ENCODE measurements around a stretch of chr2.

DNA sequence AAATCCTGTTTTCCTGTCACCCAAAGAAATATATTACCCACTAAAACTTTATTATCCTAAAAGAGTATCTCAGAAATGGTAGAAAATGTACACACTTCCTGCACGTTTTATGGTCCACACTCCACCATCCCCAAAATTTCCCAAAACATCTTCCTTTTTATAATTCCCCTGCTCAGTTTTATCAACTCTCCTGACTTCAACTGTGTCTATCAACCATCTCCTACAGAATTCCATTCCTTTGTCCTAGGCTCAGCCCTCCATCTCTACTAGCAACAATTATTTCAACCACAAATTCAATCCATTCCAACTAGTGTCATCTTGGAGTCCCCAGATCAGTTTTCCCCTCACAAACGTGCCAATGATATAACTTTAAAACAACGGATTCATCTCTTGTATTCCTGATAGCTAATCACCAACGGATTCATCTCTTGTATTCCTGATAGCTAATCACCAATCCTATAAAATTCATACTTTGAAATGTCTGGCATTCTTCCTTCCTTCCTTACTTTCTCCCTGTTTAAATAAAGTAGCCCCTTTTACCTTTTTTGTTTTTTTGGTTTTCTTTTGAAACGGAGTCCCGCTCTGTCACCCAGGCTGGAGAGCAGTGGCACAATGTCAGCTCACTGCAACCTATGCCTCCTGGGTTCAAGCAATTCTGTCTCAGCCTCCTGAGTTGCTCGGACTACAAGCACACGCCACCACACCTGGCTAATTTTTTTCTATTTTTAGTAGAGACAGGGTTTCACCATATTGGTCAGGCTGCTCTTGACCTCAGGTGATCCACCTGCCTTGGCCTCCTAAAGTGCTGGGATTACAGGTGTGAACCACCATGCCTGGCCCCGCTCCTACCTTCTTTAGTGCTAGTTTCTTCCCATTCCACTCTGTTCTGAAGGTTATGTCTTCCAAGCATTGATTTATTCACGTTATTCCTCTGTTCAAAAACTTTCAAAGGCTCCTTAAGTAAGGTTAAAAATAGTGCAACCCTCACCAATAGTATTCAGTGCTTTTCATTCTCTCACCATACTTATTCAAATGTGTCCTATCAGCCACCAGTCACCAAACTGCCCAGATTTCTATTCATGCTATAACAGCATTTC, 29.3 kb downstream of the SP3 start:
- PRO-cap = no peak

- PRO-cap = no peak
These were observed 21.8 kb downstream of the SP3 start for GRCh38 chr2:173943156-173943940.

DNA sequence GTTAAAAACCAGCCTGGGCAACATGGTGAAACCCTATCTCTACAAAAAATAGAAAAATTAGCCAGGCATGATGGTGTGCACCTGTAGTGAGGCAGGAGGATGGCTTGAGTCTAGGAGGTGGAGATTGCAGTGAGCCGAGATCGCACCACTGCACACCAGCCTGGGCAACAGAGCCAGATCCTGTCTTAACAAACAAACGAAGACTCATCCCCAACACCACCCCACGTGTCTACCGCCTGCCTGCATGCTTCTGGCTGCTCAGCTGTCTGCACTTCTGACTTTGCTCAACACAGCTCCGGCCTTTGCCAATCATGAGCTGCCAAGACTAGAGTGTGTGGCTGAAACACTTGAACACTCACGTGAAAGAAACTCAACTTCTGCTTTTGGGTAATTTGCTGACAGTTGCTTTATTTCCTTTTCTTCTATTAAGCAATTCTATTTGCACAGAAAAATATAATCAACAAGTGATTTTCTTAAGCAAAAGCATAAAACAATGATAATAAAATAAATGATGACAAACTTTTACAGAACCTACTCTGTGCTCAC, 32.1 kb upstream of the SP3 start:
- PRO-cap = no peak

- PRO-cap = no peak
These were observed 15.6 kb downstream of the SP9 start for GRCh38 chr2:174350403-174350796.

- PRO-cap = no peak
These were observed 8.7 kb upstream of the WIPF1 start for GRCh38 chr2:174606257-174606712.

DNA sequence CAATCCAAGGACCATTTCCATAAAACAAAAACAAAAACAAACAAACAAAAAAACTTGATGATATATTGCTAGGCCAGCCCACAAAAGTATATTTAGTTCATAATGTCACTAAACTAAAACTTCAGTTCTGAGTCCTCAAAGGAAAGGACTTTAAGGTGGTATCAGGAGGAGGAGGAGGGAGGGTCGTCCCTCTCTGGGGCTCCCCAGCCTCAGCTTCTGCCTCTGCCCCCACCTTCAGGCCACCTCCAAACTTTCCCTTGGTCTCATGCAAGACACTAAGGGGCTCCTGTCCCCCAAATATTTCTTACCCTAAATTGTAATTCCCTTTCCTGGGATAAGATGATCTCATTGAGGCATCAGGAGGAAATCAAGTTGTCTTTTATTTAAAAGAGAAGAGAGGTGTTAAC, 13.7 kb upstream of the WIPF1 start:
- PRO-cap = no peak

DNA sequence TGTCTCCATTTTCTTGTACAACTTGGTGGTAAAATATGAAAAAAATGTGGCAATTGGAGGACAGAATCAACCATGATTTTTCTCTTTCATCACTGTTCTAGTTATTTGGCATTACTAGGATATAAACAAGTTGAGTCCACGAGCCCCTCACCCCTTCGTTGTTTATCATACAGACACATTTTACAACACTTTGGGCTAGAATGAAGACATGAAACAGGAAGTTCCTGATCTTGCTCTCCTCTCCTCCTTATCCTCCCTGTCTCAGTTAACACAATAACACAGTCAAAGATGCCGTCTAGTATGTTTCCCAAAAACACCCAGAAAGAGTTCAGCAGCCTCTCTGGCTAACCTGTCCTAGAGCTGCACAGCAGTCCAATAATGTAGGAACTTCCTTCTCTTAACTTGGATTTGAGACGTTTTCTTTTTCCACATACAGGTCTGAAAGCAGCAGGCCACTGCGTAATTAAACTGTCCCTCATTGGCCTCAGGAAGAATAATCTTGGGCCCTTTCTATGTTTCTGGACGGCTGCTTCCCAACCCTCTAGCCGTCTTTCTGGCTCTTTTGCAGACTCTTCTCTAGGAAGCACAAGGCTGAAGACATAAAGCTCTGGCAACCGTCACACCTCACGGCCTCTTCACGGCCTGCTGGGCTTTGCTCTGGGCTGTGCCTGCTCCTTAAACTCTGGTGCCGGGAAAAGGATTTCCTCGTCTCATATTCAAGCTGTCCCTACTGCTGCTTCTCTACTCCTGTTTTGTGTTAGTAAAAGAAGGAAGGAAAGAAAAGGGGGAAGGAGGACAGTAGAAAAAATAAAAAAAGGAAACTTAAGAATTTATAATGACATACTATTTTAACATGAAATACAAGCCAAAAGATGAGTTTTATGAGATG, 35.8 kb upstream of the WIPF1 start:
- PRO-cap = no peak

GRCh38 chr2:174720097-174720404, 44.2 kb downstream of the CHRNA1 start:
- PRO-cap = no peak

- PRO-cap = no peak
These were observed 80.0 kb upstream of the CHRNA1 start for GRCh38 chr2:174844185-174844732.

DNA sequence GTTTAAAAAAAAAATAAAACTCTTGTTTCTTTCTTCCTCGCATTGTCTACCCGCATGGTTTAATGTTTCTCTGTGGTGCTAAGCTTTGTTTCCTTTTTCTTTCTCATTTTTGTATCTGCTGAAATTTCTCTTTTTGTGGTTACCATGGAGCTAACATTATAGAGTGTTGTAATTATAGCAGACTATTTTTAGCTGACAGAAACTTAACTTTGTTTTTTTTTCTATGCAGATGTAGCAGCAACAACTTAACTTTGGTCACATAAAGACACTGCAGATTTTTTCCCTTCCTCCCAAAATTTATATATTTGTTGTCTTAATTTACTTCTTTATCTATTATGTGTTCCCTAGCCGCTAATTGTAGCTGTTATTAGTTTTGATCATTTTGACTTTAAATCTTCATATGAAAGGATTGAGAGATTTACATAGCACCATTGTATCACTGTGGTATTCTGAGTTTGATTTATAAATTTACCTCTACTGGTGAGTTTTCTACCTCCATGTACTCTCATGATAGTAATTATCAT, 43.2 kb upstream of the CHN1 start:
- PRO-cap = no peak

GRCh38 chr2:175167270-175168072, 532 bp downstream of the ATF2 start:
- PRO-cap = bidirectional peak, plus-strand start at chr2:175167861, minus-strand start at chr2:175167695

- PRO-cap = no peak
These were observed 10.0 kb downstream of the LNPK start for GRCh38 chr2:175991978-175992509.

DNA sequence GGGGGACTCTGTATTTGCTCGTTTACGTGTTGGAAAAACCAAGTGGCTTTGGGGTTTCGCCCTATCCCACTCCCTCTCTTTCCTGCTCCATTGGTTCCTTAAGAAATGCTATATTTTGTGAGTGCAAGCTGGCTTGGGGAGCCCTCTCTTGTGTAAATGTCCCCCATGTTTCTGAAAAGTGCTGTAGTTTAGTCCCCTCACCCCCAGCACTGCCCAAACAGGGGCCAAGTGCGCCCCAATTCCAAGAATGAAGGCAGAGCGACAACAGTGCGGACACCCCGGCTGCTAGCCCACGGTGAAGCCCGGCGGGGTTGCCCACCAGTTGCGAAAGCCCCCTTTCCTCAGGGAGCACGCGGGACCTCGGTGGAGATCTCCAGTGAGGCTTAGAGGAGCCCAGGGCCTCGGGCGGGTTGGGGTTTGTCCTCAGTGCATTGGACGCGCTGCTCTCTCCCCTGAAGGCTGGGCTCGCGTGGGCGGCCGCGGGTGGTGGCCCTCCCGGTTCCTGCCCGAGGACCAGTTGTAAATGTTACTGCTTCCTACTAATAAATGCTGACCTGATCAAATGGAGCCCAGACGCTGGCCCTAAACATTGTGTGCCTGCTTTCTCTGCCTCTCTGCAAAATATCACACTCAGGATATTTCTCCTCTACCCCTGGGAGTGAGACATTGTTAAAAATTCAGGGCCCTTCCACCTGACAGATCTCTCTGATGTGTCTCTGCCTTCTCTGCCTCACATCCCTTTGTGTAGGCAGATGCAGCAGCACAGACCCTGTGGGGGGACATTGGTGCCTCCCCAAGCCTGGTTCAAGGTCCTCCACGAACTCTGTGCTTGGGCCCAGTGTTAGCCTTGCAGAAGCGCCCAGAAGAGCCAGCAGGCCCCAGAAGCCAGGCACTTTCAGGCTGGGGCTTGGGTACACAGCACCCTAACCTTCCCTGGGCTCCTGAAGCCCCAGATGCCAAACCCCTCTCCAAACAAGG, 2.1 kb downstream of the HOXD9 start:
- PRO-cap = no peak

GRCh38 chr2:176125740-176126077, 3.2 kb downstream of the HOXD9 start:
- PRO-cap = no peak

DNA sequence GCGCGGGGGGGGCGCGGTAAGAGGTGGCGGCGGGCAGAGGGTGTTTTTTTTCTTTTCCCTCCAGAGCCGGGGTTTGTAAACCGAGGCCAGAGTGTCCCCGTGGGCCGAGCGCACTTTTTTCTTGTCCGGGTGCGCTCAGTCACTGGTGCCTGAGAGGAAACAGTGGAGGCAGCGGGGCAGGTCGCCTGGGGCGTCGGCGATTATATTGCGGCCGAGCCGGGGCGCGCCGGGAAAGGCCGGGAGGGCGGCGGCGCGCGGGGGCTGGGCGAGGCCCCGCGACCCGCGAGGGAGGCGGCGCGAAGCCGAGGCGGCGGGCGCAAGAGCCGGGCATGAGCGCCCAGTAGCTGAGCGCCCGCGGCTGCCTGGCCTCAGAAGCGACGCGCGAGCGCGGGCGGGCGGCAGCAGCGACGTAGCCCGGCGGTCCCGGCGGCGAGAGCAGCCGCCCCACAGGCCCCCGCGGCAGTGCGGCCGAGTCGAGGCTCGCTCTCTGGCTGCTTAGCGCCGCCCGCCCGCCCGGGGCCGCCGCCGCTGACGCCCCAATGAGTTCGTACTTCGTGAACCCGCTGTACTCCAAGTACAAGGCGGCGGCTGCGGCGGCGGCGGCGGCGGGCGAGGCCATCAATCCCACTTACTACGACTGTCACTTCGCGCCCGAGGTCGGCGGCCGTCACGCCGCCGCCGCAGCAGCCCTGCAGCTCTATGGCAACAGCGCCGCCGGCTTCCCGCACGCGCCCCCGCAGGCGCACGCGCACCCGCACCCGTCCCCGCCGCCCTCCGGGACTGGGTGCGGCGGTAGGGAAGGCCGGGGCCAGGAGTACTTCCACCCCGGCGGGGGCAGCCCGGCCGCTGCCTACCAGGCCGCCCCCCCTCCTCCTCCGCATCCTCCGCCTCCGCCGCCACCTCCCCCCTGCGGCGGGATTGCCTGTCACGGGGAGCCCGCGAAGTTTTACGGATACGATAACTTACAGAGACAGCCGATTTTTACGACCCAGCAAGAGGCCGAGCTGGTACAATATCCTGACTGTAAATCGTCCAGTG, 642 bp downstream of the HOXD8 start:
- PRO-cap = no peak

GRCh38 chr2:176145949-176146450, 5.3 kb upstream of the HOXD4 start:
- PRO-cap = no peak

DNA sequence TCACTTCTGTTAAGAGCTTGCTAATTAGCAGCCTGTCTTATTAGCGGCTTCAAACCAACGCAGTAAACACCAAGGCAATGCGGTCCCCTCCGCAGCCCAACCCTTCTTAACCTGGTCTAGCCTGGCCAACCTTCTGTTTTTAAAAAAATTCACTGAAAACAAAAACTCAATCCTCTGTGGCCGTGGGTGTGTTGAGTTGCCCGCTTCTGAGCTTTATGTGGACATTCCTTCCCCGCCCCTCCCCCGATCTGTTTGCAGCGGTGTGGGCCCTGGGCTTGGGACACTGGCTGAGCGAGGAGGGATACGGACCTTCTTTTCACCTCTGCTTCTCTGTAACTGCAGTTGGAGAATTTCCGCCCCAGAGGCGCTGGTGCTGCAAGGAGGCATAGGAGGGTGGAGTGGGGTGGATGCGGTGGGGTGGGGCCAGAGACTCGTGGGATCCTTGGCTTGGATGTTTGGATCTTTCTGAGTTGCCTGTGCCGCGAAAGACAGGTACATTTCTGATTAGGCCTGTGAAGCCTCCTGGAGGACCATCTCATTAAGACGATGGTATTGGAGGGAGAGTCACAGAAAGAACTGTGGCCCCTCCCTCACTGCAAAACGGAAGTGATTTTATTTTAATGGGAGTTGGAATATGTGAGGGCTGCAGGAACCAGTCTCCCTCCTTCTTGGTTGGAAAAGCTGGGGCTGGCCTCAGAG, 3.2 kb upstream of the HOXD4 start:
- PRO-cap = no peak

GRCh38 chr2:176164593-176165764, 7.9 kb downstream of the HOXD3 start:
- PRO-cap = no peak

DNA sequence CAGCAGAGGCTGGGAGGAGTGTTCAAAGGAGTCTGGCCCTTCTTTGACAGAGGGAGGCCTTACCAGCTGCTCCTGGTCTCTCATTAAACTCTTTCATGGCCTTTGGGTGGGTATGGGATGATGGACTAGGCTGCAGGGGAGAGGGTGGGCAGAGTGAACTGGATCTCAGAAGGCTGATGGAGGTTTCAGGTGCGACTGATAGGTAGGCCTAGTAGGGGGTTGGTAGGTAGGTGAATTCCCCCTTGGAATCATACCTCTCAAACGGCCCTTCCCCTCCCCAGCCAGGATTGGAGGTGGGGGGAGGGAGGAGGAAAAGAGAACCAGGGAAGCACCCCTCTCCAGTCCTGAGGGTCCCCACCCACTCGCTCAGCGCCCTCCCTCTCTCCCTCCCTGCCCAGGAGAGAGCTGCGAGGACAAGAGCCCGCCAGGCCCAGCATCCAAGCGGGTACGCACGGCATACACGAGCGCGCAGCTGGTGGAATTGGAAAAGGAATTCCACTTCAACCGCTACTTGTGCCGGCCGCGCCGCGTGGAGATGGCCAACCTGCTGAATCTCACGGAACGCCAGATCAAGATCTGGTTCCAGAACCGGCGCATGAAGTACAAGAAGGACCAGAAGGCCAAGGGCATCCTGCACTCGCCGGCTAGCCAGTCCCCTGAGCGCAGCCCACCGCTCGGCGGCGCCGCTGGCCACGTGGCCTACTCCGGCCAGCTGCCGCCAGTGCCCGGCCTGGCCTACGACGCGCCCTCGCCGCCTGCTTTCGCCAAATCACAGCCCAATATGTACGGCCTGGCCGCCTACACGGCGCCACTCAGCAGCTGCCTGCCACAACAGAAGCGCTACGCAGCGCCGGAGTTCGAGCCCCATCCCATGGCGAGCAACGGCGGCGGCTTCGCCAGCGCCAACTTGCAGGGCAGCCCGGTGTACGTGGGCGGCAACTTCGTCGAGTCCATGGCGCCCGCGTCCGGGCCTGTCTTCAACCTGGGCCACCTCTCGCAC, 14.3 kb downstream of the HOXD3 start:
- PRO-cap = no peak

GRCh38 chr2:176638782-176639091, 369.5 kb downstream of the MTX2 start:
- PRO-cap = no peak